Endodermal cell (in vitro differentiated cells): ENCODE measurements around a stretch of chr12.

GRCh38 chr12:10413-10790 is 56.2 kb upstream of the IQSEC3 start:
- PRO-cap, result no peak

DNA sequence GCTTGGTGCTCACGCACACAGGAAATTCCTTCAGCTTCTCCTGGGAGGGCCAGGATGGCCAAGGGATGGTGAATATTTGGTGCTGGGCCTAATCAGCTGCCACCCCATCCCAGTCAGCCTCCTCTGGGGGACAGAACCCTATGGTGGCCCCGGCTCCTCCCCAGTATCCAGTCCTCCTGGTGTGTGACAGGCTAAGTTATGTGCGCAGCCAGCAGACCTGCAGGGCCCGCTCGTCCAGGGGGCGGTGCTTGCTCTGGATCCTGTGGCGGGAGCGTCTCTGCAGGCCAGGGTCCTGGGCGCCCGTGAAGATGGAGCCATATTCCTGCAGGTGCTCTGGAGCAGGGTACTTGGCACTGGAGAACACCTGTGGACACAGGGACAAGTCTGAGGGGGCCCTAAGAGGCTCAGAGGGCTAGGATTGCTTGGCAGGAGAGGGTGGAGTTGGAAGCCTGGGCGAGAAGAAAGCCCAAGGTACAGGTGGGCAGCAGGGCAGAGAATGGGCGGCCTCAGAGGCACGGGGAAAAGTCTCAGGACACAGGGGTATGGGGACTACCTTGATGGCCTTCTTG is 48.7 kb upstream of the IQSEC3 start:
- PRO-cap, result no peak

GRCh38 chr12:111672-112260 is 45.2 kb downstream of the IQSEC3 start:
- PRO-cap, result no peak

DNA sequence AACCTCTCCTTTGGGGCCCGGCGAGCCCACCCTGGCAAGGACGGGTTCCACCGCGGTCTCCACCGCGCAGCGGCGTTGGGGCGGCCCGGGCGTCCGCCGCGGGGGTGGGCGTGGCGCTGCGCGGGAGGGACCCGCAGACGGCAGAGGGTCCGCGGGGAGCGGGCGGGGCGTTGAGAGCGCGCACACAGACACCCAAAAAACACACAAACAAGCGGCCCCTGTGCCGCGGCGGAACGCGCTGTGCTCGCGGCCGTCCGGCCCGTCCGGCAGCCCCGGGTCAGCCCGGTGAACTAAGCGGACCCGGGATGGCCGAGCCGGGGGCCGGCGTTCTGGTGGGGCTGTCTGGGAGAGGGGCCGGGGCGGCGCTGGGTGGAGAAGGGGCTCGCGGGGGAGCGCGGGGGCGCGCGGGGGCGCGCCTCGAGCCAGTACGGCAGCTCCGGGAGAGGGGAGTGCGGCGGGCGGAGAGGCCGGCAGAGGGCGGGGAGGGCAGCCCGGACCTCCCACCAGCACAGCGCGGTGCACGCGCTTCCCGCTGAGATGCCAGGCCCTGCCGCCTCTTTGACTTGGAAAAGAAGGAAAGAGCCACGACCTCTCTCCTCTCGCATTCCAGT is 10.4 kb downstream of the SLC6A12 start:
- PRO-cap, result unidirectional peak, plus-strand start at position 136 of the sequence; bidirectional peak, plus-strand start at position 509 of the sequence, minus-strand start at position 349 of the sequence

- PRO-cap, result no peak
Measured at GRCh38 chr12:373564-374318, 15.4 kb downstream of the KDM5A start.

DNA sequence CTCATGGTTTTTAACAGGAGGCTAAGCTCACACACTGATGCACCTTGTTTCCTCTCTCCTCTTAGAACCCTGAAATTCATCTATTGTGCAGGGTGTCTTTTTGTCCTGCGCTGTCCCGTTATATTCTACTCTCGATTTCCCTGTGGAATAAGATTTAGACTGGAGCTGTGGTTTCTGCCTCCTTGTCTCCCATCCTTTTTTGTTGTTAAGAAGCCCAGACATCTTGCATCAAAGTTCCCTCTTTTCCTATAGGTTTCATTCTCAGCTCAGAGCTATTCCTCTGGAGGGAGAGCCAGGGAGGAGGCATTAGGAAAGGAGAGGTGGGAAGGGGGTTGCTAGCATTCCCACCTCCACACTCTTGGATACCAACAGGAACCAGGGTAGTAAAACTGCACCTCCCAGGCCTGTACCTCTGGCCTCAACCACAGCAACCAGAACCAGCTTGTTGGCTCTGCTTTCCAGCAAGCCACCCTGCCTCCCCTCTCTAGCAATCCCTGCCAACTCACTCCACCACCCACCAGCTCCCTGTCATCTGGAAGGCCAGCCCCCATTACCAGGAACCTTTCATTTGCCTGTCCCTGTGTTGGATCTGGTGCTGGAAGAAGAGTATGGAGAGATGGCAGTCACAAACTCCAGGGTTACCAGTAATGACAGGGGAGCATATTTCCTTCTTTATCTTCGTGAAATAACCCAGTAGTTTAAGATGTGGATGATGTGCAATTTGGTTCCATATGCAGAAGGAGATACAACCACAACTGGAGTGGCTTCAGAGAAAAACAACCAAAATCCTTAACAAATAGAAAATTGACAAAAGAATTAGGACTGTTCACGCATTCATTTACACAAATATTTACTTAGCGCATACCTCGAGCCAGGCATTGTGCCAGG is 3.1 kb downstream of the B4GALNT3 start:
- PRO-cap, result no peak

GRCh38 chr12:468324-469034 is 8.7 kb downstream of the B4GALNT3 start:
- PRO-cap, result no peak

GRCh38 chr12:541583-541843 is 81.8 kb downstream of the B4GALNT3 start:
- PRO-cap, result unidirectional peak, minus-strand start at chr12:541739

DNA sequence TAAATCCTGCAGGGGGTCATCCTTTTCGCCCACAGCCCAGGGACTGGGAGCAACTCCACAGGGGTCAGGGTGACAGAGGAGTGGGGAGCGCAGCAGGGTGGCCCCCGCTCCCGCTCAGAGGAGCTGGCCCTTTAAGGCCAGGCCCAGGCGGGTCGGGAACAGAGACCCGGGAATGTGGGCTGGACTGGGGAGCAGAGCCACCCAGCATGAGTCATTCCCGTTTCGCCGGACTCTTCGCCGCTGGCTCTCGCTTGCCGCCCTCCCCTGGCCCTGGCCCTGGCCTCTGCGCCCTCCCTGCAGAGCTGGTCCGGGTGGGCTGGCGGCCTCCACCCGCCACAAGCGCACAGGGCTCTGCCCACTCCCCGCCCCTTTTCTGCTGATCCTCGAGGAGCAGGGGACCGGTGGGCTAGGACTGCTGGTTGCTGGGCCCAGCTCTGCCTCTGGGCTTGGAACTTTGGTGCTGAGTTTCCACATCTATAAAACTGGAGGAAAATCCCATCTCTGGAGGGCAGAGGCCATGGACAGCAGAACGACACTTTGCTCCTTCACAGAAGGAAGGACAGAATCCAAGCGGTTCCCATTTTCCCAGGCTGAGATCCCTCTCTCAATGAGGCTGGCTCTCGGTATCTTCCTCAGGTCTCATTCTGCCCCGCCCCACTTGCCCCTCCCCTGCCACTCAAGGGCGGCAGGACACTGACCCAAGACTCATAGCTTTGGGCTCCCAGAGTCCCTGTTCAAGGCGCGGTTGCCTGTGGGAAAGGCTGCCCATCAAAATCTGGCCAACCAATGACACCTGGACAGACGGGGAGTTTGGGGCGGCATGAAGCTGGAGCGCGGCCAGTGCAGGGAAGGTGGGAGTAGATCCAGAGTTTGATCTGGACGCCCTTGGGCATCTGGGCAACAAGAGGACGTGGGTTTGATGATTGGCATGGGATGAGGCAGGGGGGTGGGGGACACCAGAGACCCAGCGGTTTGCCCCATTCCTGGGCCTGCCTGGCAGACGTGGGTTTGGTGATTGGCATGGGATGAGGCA is 92.5 kb downstream of the NINJ2 start:
- PRO-cap, result bidirectional peak, plus-strand start at position 161 of the sequence, minus-strand start at position 166 of the sequence; bidirectional peak, plus-strand start at position 224 of the sequence, minus-strand start at position 285 of the sequence; bidirectional peak, plus-strand start at position 724 of the sequence, minus-strand start at position 609 of the sequence

GRCh38 chr12:614694-615056 is 48.6 kb downstream of the NINJ2 start:
- PRO-cap, result no peak

DNA sequence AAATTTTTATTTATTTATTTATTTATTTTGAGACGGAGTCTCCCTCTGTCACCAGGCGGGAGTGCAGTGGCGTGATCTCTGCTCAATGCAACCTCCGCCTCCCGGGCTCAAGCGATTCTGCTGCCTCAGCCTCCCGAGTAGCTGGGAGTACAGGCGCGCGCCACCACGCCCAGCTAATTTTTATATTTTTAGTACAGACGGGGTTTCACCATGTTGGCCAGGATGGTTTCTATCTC is 32.0 kb downstream of the NINJ2 start:
- PRO-cap, result no peak

DNA sequence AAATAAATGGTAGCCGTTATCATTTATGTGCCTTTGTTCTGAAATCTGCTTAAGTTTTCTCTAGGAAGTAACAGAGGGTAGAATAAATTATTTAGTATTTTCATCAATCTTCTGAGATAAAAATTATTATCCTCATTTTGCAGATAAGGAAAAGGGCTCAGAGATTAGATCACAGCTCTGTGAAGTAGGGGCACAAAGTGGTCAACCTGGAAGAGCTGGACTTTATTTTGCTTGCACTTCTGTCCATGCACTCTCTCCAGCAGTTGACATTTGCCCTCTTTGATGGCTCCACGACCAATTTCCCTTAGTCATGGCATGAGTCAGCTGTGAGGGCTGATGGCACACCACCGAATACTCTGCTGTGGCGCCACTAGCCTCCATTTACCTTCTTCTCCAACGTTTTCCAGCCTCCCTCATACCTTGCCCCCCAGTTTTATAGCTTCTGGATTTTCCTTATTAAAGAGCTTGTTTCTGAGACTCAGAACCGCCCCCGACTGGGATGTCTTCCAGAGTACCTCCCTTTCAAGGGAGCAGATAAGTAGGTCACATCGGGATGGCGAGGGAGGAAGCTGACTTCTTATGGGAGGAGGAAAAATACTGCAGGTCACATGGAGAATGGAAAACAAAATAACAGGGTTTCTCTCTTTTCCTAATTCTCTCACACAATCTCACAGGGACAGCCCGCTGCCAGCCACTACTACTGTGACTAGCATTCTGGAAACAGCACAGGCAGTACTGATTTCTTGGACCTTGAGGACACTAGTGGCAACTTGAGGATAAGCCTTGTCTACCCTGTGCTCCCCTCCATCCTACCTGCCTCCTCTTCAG is 17.6 kb downstream of the NINJ2 start:
- PRO-cap, result no peak

- PRO-cap, result no peak
Measured at GRCh38 chr12:716414-716949, 35.9 kb upstream of the WNK1 start.

GRCh38 chr12:763459-764088 is 11.2 kb downstream of the WNK1 start:
- PRO-cap, result no peak

- PRO-cap, result no peak
Measured at GRCh38 chr12:857040-857548, 92.4 kb downstream of the RAD52 start.

DNA sequence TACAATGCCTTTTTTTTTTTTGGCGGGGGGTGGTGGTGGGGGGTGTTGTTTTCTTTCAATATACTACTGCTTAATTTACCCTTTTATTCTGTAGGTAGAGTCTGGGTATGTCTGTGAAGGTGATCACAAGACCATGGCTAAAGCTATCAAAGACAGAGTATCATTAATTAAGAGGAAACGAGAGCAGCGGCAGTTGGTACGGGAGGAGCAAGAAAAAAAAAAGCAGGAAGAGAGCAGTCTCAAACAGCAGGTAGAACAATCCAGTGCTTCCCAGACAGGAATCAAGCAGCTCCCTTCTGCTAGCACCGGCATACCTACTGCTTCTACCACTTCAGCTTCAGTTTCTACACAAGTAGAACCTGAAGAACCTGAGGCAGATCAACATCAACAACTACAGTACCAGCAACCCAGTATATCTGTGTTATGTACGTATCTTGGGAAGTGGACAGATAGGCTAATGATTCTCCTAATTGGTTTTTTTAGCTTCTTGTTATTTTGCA is 88.5 kb downstream of the RAD52 start:
- PRO-cap, result no peak

GRCh38 chr12:883247-883702 is 66.2 kb downstream of the RAD52 start:
- PRO-cap, result no peak

DNA sequence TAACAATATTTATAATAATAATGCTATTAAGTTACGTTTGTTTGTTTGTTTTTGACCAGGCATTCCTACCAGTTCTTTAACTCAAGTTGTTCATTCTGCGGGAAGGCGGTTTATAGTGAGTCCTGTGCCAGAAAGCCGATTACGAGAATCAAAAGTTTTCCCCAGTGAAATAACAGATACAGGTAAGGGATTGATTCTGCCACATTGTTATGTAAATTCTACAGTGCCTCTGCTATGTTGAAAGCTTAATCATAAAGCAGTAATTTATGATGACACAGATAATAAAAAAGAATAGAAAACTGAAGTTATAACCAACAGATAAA is 65.5 kb downstream of the RAD52 start:
- PRO-cap, result no peak

DNA sequence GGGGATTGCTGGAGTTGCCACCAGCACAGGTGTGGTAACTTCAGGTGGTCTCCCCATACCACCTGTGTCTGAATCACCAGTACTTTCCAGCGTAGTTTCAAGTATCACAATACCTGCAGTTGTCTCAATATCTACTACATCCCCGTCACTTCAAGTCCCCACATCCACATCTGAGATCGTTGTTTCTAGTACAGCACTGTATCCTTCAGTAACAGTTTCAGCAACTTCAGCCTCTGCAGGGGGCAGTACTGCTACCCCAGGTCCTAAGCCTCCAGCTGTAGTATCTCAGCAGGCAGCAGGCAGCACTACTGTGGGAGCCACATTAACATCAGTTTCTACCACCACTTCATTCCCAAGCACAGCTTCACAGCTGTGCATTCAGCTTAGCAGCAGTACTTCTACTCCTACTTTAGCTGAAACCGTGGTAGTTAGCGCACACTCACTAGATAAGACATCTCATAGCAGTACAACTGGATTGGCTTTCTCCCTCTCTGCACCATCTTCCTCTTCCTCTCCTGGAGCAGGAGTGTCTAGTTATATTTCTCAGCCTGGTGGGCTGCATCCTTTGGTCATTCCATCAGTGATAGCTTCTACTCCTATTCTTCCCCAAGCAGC is 64.4 kb downstream of the RAD52 start:
- PRO-cap, result no peak

GRCh38 chr12:1281711-1282344 is 290.8 kb downstream of the ERC1 start:
- PRO-cap, result no peak